ENCODE data around the genes PITPNB, CHEK2 and CCDC117.

DNA sequence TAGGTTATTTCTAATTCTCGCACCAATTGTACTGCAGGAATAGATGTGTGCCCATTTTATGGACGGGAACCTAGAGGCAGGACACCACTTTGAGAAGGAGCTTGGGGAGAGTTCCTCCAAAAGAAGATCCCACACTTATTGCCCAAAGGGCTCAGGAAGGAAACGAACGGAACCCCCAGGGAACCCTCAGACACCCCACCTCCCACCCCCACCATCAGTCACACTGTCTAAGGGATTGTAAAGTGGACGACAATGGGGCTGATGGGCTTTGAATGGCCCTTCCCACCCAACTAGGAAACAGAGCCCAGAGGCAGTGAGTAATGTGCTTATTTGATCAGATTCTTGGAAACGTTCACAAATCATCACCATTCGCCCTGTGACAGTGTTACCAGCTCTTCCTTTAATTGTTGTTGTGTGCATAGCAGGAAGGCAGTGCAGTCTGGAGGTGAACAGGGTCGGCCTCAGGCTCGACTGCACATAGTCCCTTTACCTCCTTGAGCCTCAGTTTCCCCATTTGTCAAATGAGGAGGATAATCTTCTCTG lies 8.4 kb upstream of the MN1 start:
- PRO-cap = no peak

- PRO-cap = no peak
These were observed 26.3 kb upstream of the MN1 start for GRCh38 chr22:27827606-27828585.

- PRO-cap = no peak
These were observed 51.9 kb upstream of the MN1 start for GRCh38 chr22:27853450-27853905.

GRCh38 chr22:27912147-27912608 lies 6.9 kb downstream of the PITPNB start:
- PRO-cap = no peak

- PRO-cap = bidirectional peak, plus-strand start at chr22:27918916, minus-strand start at chr22:27918686
These were observed 602 bp downstream of the PITPNB start for GRCh38 chr22:27918255-27919053.

GRCh38 chr22:27919054-27919383 lies at the start of gene PITPNB:
PITPNB (minus strand) TSS chr22:27919256.
- PRO-cap = bidirectional peak, plus-strand start at chr22:27919510, minus-strand start at chr22:27919238

DNA sequence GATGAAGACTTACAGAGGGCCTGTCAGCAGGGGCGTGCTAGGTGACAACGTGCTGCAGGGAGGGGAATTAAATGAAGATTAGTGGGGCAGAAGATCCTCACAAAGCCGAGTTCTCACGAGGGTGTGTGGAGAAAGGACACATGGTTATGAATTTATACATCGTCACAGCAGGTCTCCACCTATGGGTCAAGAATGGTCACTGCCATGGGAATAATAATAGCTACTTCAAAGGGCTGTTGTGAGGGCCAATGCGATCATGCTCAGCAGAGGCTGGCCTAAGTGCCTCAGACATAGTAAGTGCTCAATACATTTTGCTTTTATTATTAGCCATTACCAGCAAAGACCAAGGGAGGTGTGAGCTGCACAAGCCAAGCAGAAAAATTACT lies 193.7 kb upstream of the PITPNB start:
- PRO-cap = unidirectional peak, minus-strand start at position 121 of the sequence

GRCh38 chr22:28479504-28480208 lies 200.0 kb downstream of the TTC28 start:
- PRO-cap = no peak

DNA sequence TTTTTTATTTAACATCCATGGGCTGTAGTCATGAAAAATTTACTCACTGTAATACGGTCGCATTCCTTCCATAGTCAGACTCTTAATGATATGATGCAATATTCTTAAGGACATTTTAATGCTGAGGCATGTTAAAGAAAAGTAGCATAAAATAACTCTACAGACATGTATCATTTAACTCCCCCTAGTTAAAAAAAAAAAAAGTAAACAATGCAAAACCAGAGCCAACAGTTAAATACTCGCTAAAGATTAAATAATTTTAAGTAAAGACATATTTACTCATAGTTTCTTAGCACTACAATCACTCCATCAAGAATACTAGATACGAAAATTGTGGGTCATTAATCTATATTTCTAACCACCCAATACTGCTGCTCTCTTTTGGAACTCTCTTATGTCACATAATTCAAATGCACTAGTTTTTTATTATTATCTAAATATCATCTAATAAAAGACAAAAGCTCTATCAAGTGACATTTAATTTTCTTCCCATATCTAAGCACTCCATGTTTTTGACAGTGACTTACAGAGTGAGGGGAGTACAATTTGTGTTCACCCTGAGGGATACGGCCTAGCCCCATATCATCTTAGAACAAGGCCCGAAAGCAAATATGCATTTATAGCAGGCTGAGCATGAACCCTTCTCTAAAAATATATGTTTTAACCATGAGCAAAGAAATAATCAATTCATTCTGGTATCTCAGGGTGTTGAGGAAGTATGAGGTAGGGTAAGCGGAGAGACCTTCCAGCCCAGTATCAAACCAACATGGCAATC lies 131.8 kb downstream of the TTC28 start:
- PRO-cap = no peak

DNA sequence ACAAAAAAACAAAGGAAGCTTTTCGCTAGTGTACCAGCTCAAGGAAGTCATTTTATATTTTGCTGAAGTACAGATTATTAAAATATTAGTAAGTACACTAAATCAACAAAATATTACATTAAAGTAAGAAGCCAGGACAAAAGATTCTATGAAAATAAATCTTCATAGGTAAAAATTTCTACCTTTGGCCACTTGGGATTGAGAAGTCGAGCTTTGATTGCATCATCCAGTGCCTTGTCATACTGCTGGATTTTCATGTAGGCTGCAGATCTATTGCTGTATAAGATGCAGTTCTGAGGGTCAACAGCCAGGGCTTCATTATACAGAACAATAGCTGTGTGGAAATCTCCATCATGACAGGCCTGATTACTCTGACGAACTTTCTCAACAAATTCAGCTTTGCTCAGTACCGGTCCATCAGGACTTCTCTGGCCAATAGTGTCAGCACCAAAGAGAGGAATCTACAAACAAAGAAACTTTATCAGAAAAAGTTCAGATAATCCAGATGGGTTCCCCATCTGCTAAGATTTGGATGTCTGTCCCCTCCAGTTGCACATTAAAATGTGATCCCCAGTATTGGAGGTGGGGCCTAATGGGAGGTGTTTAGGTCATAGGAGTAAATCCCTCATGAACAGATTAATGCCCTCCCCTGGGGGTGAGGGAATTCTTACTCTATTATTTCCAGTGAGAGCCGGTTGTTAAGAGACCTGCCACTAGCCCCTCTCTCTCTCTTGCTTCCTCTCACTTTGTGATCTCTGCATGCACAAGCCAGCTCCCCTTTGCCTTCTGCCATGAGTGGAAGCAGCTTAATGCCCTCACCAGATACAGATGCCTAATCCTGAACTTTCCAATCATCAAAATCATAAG lies 50.0 kb downstream of the TTC28 start:
- PRO-cap = no peak

- PRO-cap = bidirectional peak, plus-strand start at chr22:28742084, minus-strand start at chr22:28741807
These were observed at the start of gene CHEK2 for GRCh38 chr22:28741491-28741890. CHEK2 (minus strand) TSS chr22:28741820.

DNA sequence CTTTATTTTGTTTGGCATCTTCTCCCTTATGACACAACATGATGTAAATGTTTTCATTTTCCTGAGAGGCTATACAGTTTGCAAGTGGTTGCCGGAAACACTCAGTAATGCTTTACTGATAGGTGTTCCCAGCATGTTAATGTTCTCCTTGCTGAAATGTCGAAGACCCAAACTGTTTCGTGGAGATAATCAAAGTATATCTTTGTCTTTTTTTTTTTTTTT lies 8.8 kb downstream of the HSCB start:
- PRO-cap = no peak

DNA sequence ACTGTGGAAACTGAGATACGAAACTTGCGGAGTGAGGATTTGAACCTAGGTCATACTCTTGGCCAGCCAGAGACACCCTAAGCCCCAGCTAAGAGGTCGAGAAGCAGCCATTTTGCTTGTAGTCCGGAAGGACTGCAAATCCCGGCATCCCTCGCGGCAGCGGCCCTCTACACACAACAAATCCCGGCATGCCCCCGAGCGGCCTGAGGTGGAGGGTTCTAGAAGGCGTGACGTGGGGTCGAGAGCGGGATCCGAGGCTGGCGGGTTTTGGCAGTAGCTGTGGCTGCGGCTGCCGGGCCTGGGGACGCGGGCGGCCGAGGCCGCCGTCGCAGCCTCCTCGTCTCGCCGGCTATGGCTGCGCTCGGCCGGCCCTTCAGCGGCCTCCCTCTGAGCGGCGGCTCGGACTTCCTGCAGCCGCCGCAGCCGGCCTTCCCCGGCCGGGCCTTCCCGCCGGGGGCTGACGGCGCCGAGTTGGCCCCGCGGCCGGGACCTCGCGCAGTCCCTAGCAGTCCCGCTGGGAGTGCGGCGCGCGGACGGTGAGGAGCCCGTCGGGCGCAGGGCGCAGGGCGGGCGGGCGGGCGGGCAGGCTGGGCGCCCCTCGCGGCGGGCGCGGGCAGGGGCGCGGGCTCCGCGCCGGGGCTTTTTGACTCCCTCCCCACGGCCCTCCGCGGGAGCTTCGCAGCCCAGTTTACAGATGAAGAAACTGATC lies at the start of gene CCDC117:
TSS of gene CCDC117 (plus strand) at position 197 of the 709 bp plus-strand sequence.
- PRO-cap = unidirectional peak, plus-strand start at position 270 of the sequence; bidirectional peak, plus-strand start at position 435 of the sequence, minus-strand start at position 430 of the sequence; bidirectional peak, plus-strand start at position 573 of the sequence, minus-strand start at position 516 of the sequence

DNA sequence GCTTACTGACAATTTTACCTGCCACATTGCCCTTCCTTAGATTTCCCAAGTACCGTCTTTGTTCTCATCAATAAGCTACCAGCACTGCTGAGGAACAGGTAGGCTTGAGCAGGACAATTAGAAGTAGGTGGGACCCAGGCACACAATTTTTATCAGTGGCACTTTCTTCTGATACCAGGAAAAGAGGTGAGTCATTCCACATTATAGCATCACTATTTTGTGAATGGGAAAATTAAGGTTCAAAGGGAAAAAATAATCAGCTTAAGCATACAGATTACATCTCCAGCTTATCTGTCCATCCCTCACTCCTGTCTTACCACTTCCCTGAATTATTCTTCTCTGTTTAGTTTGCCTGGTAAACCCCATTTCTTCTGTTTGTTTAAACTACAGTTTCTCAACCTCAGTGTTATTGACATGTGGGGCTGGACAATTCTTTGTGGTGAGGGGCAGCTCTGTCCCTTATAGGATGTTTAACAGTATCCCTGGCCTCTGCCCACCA lies 36.2 kb downstream of the CCDC117 start:
- PRO-cap = no peak

GRCh38 chr22:28884276-28885096 lies 1.1 kb downstream of the ZNRF3 start:
- PRO-cap = no peak

- PRO-cap = no peak
These were observed 79.7 kb downstream of the C22orf31 start for GRCh38 chr22:28981703-28982551.

GRCh38 chr22:29053691-29054177 lies 7.9 kb downstream of the C22orf31 start:
- PRO-cap = no peak

DNA sequence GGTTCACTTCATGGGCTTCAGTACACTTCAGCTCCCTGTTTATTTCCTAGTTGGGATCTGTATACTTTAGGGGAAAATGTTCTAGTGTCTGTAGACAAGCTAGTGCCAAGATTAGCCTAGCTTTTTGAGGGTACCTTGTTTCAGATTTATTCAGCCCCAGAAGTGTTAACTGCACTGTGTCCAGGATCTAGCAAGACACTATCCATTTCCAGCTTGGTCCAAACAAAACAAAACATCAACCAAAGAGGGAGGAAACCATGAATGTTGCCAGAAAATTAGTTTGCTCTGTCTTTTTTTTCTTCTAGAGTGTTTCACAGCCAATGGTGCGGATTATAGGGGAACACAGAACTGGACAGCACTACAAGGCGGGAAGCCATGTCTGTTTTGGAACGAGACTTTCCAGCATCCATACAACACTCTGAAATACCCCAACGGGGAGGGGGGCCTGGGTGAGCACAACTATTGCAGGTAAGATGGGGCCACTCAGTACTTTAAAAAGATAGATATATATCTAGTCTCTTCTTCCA lies 21.2 kb downstream of the KREMEN1 start:
- PRO-cap = no peak

DNA sequence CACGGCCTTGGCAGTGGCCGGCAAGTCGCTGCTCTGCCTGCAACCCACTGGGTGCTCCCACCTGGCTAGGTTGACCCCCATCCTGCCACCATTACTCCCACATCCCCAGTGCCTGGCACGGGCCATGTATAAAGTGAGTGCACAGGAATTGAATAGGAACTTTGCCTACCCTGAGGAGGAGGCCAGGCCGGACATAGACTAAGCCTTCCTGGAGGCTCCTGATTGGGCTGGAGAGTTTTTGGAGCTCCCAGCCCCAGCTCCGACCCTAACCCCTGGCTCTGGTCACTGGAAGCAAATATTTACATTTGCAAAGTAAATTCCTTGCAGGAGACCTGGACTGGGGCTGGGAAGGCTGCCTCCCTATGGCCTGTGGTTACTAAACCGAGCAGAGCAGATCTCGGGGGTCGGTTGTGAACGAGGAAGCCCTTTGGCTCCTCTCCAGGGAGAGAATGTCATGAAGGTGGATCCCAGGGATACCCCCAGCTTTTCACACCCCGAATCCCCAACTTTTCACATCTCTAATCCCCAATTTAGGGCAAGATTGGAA lies 14.5 kb downstream of the EMID1 start:
- PRO-cap = no peak

DNA sequence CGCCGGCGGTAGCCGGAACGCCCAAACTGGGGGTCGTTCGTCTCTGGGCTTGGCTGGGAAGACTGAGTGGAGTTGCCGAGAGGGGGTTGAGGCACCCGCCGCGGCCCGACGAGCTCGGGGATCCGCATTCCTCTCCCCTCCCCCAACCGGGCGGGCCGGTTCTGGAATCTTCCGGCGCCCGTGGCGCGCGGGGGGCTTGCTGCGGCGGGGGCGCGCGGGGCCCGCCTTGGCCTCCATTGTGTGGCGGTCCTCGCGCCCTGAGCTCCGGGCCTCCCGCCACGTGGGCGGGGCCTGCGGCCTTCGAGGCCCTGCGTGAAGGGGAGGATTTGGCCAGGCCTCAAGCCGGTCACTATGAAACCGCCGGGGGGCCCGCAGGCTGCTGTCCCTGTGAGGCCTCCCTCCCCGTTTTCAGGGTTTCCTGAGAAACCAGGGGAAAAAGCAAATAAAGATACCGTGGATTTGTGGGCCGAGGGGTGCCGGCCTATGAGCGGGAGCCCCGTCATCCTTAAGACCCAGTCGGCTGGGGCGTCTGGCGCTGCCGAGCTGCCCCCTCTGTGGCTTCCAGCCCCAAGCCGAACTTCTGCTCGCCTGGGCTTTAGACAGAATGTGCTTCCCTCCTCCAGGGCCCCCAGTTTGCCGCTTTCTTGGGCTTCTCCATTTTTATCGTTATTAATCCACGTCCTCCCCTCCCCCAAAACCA lies 456 bp downstream of the EWSR1 start:
- PRO-cap = bidirectional peak, plus-strand start at position 355 of the sequence, minus-strand start at position 287 of the sequence